ENCODE measurements around the gene GLCE.

GRCh38 chr15:68012894-68013289, 41.2 kb upstream of the PIAS1 start:
- PRO-cap, 4 experiments, result no peak in any of the 4 experiments
- RAMPAGE, long total RNA, 4 experiments, result no peak in any of the 4 experiments

- PRO-cap, 4 experiments, result no peak in any of the 4 experiments
- RAMPAGE, long total RNA, 4 experiments, result no peak in any of the 4 experiments
Measured at GRCh38 chr15:68070011-68070587, 16.0 kb downstream of the PIAS1 start.

- PRO-cap, 4 experiments, result no peak in any of the 4 experiments
- RAMPAGE, long total RNA, 4 experiments, result no peak in any of the 4 experiments
Measured at GRCh38 chr15:68081813-68082634, 27.9 kb downstream of the PIAS1 start.

- PRO-cap, 4 experiments, result no peak in any of the 4 experiments
- RAMPAGE, long total RNA, 4 experiments, result no peak in any of the 4 experiments
Measured at GRCh38 chr15:68197479-68198081, 7.6 kb downstream of the CALML4 start.

DNA sequence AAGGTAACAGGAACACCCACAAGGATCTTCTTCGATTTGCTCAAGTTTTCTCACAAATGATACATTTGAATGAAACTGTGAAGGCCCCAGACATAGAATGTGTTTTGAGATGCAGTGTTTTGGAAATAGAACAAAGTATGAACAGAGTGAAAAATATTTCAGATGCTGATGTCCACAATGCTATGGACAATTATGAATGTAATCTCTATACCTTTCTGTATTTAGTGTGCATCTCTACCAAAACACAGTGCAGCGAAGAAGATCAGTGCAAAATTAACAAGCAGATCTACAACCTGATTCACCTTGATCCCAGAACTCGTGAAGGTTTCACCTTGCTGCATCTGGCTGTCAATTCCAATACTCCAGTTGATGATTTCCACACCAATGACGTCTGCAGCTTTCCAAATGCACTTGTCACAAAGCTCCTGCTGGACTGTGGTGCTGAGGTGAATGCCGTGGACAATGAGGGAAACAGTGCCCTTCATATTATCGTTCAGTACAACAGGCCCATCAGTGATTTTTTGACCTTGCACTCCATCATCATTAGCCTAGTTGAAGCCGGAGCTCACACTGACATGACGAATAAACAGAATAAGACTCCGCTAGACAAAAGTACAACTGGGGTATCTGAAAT, 13.1 kb downstream of the FEM1B start:
- PRO-cap, 4 experiments, result no peak in any of the 4 experiments
- RAMPAGE, long total RNA, 4 experiments, result no peak in any of the 4 experiments

- PRO-cap, 4 experiments, result no peak in any of the 4 experiments
- RAMPAGE, long total RNA, 4 experiments, result no peak in any of the 4 experiments
Measured at GRCh38 chr15:68616474-68616940, 37.7 kb downstream of the CORO2B start.

DNA sequence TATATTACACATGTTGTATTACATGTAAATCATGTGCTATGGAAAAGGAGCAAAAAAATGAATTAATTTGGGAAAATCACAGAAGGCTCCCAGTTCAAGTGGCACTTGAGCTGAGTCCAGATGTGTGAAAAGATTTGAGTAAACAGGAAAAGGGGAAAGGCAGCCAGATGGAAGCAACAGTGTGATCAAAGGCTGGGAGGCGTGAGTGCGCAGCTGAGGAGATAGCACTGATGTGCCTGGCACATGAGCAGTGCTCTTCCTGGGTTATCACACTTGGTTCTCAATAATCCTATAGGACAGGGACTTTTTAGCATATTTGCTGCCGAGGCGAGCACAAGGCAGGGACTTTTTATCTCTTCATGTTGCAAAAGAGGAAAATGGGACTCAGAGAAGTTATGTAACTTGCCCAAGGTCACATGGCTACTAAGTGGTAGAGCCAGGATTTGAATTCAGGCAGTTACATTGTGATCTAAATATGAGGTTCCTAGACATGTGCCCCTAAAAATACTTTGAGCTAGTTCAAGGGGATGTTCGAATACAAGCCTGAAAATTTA, 39.6 kb downstream of the CORO2B start:
- PRO-cap, 4 experiments, result no peak in any of the 4 experiments
- RAMPAGE, long total RNA, 4 experiments, result no peak in any of the 4 experiments

DNA sequence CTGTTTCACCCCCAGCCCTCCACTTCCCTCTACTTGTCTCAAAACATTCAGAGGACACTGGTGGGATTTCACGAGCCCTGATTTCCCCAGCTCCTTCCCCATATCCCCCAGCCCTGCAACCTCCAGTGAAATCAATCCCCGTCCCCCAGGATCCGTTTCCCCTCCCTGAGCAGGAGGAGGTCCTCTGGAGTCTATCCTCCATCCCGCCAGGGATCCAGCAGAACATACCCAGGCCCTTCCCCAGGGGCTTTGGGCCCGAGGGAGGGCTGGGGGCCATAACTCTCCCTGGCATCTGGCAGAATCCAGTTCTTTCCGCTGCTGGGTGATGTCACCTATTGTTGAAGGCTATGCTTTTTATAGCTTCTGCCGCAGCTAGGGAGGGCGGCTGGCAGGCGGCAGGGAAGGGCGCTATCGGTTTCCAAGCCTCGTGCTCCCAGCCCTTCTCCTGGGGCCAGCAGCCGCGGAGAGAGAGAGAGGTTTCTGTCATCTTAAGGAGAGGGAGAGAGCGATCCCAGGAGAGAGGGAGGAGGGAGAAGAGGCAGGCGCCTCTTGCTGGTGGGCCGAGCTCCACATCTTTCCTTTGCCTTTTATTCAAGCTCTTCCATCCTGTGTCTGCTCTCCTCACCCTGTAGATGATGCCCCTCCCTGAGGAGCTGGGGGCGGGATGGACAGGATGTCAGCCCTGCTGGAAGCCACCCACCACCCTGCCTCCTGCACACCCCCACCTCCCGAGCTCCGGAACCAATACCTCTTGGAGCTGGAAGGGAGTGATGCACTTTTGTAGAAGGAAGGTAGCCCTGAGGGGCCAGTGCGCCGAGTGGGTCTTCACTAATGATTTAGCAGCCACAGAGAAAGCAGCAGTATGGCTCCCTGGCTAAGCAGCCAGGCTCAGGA, 120.1 kb downstream of the ANP32A start:
- PRO-cap, 4 experiments, result peak in 1 of 4 experiments; most common plus-strand start position 391 of the sequence (in 1)
- RAMPAGE, long total RNA, 4 experiments, result no peak in any of the 4 experiments

GRCh38 chr15:68781631-68782301, 38.9 kb downstream of the ANP32A start:
- PRO-cap, 4 experiments, result peak in 2 of 4 experiments; most common plus-strand start chr15:68781973 (in 1); most common minus-strand start chr15:68781914 (in 1)
- RAMPAGE, long total RNA, 4 experiments, result no peak in any of the 4 experiments

GRCh38 chr15:68818092-68818348, 2.7 kb downstream of the ANP32A start:
- PRO-cap, 4 experiments, result peak in 4 of 4 experiments; most common plus-strand start chr15:68818221 (in 2); most common minus-strand start chr15:68818162 (in 2)
- RAMPAGE, long total RNA, 4 experiments, result no peak in any of the 4 experiments

DNA sequence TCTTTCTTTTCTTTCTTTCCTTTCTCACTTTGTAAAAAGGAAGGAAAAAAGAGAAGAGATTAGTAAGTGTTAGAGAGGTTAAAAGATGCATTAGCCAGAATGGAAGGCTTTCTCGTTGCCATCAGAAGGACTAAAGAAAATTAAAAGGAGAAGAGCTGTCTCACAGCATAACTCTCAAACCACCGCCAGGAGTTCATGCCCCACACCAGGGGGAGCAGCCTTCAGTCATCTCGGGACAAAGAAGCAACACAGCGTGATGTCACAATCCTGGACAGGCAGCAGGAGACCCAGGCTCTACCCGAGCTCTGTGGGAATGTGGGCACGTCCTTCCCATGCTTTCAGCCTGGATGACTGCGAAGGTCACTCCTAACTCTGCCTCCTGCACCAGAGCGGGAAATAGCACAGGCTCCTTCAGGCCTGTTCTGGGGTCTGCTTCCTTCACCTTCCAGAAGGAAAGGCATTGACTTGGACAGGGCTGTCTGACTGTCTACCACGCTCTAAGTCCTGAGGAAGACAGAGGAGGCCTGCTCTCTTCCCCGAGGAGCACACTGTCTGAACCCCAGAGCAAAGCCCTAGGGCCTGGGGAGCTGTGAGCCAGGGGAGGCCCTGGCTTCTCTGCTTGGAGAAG, 31.3 kb downstream of the NOX5 start:
- PRO-cap, 4 experiments, result no peak in any of the 4 experiments
- RAMPAGE, long total RNA, 4 experiments, result no peak in any of the 4 experiments

DNA sequence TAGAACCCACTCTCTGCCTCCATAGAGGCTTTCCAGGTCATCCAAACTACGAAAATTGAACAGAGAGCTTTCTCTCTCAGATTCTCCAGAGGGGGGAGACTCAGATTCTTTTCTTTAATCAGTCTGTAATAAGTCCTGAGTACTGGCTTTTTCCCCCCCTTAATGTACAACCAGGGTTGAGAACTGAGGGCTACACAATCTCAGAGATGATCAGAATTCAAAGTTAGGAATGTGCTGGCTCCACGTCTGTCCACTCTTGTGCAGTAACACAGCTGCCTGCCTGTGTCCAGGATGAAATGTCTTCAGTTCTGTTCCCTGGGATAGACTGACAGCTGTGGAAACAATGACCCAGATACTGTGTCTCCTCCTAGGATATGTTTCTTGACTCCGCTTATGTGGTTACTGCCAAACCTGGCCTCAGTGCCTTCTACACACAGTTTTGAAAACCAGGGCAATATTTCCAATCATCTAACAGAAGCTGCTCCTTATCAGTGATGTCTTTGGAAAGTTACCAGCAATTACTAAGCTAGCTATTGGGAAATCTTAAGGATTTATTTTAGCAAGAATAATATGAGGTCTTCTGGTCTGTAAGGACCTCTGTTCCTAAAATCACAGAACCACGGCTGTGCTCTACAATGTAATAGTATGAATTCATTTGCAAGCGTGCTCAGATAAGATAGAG, 67.5 kb downstream of the NOX5 start:
- PRO-cap, 4 experiments, result no peak in any of the 4 experiments
- RAMPAGE, long total RNA, 4 experiments, result no peak in any of the 4 experiments

- PRO-cap, 4 experiments, result no peak in any of the 4 experiments
- RAMPAGE, long total RNA, 4 experiments, result no peak in any of the 4 experiments
Measured at GRCh38 chr15:69089944-69090730, 70.3 kb upstream of the GLCE start.

DNA sequence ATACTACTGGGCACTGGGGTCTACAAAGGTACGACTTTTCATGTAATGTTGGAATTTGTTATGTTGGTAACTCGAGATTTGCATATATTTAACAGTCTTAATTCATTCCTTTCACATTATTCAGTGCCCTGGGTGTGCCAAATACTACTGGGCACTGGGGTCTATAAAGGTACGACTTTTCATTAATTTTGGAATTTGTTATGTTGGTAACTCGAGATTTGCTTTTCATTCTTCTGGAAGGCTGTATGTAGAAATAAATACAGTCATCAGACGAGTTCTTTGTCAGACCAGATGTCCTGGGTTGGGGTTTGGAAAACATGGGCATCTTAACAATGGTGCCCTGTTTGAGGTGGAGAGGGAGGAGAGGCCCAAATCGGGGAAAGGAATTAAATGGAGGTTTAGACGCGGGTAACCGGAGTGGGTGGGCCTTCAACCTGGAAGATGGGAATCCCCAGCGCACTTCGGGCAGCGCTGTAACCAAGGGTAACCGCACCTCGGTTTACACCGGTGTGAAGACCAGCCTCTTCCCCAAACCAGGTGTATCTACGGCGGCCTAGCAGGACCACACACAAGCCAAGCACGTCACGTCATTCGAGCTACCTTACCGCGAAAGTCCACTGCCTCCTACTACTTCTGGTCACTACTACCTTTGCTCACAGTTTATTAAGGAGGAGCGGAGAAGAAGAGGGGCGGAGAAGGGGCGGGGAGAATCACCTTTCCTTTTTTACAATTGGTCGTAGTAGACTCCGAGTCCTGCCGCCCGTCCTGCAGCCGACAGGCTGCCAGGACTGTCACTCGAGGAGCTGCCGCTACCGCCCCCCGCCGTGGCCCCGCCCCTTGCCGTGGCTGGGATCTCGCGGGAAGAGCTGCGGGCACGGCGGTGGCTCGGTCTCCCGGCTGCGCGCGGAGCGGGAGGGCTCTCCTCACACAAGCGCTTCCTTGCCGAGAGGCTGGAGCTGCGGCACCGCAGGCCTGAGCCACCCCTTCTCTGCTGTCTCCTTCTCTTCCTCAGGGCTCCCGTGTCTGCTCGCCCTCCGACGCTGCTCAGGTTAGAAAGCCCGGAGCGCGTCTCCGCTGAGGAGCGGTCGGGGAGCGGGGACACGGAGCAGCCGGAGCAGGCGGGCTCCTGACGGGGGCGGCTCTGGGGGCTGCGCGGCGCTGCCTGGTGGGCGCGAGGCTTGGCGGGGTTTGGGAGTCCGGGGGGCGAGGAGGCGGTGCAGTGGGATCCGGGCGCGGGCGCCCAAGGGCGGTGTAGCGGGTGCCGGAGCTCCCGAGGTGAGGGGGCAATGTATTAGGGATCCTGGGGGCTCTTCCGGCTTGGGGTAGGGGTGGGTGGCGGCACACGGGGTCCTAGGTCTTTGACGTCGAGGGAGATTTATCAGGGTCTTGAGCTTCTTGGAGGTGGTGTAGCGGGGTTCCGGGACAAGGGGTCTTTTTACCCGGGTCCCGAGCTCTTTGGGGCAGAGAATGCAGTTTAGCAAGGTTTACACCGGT, at the start of gene GLCE:
Gene GLCE (plus strand): TSS at position 926 of the 1,494 bp plus-strand sequence.
- PRO-cap, 4 experiments, result peak in 4 of 4 experiments; most common plus-strand start position 875 of the sequence (in 2); most common minus-strand start position 635 of the sequence (in 2)
- RAMPAGE, long total RNA, 4 experiments, result start-site peak on the plus strand in 4 of 4 experiments, centred at positions 891 to 915 of the sequence, 44 to 135 reads per replicate

GRCh38 chr15:69444723-69445034, 7.9 kb upstream of the RPLP1 start:
- PRO-cap, 4 experiments, result peak in 1 of 4 experiments; most common minus-strand start chr15:69444832 (in 1)
- RAMPAGE, long total RNA, 4 experiments, result no peak in any of the 4 experiments

- PRO-cap, 4 experiments, result no peak in any of the 4 experiments
- RAMPAGE, long total RNA, 4 experiments, result no peak in any of the 4 experiments
Measured at GRCh38 chr15:69465964-69466463, 13.4 kb downstream of the RPLP1 start.

- PRO-cap, 4 experiments, result no peak in any of the 4 experiments
- RAMPAGE, long total RNA, 4 experiments, result no peak in any of the 4 experiments
Measured at GRCh38 chr15:69557220-69557916, 104.8 kb downstream of the RPLP1 start.

- PRO-cap, 4 experiments, result no peak in any of the 4 experiments
- RAMPAGE, long total RNA, 4 experiments, result no peak in any of the 4 experiments
Measured at GRCh38 chr15:69592919-69593365, 140.3 kb downstream of the RPLP1 start.

DNA sequence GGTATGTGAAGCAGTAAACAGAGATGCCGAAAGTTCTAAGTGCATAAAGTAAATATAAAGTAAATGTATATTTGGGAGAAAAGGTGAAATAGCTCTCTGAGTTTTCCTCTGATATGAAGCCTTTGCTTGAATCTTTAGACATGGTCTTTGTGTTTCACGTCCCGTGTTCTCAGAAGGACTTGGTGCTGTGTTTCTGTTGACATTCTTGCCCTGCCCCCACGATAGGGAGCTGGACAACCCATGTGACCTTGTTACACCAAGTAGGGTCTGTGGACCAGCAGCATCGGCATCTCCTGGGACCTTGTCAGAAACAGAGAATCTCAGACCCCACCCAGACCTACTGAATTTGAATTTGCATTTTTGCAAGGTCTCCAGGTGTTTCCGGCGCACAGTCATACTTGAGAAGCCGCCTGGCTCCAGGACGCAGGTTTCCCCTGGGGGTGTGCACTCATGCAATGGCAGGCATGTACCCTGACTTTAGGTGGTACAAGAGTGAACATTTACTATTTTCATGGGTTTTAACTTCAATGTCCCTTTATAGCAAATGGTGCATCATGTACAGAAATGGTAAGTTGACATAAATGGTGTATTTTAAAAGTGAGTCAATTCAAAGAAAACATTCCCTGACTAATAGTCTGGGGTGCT, 118.0 kb downstream of the TLE3 start:
- PRO-cap, 4 experiments, result peak in 1 of 4 experiments; most common plus-strand start position 426 of the sequence (in 1)
- RAMPAGE, long total RNA, 4 experiments, result no peak in any of the 4 experiments

DNA sequence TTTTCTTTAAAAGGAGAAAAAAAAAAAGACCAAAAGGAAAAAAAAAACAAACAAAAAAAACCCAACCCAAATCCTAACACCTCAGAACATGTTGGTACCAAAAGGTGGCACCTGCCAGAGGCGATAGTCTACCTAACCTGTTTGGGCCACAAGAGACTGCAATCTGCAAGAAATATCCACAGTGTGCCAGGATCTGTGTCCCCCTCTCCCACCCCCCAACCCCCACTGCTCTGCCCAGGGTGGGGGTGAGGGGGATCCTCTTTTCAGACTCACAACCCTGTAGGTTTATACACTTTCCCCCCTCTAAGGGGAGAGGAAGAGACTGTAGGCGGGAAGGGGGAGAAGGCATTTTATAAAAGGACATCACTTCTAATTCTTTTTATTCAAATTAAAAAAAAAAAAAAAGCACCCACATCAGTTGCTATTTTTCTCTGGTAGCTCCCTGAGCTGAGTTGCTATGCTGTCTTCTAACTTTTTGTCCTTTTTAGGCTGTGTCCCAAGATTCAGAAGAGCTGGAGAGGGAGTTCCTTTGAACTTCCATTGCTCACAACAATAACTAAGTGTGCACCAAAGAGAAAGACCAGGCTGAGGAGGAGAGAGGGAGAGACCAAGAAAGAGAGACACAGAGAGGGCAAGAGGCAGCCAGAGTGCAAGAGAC, 49.0 kb downstream of the TLE3 start:
- PRO-cap, 4 experiments, result no peak in any of the 4 experiments
- RAMPAGE, long total RNA, 4 experiments, result no peak in any of the 4 experiments